Epithelial cell of prostate (primary cell): ENCODE measurements around a stretch of chr4.

DNA sequence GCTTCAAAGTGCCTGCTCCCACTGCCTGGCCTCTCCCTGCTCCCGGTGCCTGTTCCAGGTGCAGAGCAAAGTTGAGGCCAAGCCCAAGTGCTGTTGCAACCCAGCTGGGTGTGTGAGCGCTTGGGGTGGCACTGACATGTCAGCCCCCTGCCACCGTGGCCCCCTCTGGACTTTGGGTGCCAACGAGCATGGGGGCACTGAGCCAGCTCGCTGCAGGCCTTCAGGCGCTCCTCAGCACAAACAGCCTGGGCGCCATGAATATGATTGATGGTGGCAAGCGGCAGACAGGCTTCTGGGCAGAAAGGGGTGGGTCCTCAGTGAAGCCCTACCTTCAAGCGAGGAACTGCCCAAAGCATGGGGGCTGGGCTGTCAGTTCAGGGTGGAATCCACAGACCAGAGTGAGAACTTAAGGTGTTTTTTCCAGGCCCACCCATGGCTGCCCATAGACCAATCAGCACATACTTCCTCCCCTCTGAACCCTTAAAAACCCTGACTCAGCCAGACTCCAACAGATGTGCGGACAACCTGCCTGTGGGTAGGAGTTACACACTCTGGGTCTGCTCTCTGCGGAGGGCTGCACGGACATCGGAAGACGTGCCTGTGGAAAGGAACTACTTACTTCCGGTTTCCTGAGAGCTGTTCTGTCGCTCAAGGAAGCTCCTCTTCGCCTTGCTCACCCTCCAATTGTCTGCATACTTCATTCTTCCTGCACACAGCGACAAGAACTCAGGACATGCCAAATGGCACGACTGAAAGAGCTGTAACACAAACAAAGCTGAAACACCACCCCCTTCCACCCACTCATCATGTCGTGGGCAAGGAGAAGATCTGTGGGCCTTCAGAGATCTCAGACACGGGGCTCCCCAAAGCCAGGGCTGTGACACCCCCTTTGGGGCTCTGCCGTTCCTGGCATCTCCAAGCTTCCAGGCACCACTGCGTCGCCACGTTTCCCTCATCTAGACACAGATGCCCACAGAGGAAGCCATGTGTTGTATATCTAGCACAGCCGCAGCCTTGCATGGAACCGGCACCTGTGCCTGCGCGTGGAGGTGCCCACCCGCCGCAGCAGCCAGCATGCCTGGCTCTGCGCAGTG lies 676.9 kb upstream of the INTU start:
- RRBS, result no CpG with 5 or more reads among the region's 32 CpGs

GRCh38 chr4:127782453-127783169 lies 489 bp downstream of the HSPA4L start:
- RRBS, result no CpG with 5 or more reads among the region's 53 CpGs

DNA sequence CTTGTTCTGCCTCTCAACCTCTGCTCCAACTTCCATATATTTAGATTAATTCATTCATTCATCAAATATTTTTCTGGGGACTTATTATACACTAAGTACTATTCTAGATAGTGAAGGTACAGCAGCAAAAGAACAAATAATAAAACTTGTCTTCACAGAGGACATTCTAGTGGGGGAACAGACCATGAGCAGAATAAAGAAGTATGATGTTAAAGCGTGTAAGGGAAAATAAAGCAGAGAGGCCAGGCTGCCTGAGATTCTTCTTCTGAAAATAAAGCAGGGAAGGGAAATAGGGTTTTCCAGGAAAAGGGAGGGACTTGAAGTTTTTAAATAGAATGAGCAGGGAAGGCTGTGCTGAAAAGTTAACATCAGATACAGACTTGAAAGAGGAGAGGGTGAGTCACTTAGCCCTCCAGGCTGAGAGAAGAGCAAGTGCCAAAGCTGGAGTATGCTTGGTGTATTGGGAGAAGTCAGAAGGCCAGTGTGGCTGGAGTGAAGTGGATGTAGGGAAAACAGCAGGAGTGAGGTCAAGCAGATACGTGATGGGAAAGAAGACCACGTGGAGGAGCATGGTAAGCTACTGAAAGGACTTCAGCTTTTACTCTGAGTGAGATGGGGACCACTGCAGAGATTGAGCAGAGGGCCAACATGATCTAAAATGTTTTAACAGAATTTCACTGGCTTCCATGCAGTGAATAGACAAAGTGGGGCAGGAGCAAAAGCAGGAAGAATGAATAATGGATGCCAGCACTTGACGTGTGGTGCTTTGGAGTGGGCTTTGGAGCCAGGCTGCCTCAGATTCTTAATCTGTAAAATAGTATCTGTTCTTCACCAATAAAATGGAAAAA lies 9.9 kb upstream of the PLK4 start:
- RRBS, result no CpG with 5 or more reads among the region's 4 CpGs

GRCh38 chr4:128060122-128060558 lies 972 bp upstream of the LARP1B start:
- RRBS, result no CpG with 5 or more reads among the region's 13 CpGs

DNA sequence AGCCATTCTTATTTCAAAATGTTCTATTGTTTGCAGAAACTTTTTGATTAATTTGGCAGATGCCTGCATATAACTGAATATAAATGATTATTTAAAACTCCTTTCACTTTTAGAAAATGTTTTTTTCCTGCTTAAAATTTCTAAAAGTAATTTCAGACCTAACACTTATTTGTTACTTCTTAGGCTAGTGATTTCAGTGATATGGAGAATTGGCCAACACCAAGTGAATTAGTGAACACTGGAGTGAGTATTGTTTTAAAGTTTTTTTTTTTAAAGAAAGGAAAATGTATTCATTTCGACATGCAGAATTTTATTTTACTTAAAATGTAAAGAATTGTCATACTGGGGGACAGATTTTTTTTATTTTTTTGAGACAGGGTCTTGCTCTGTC lies 13.6 kb downstream of the LARP1B start:
- RRBS, result no CpG with 5 or more reads among the region's 1 CpG

GRCh38 chr4:128155171-128156030 lies 94.3 kb downstream of the LARP1B start:
- RRBS, result 95% methylated on average over 9 of the region's 36 CpGs

- RRBS, result no CpG with 5 or more reads among the region's 1 CpG
These were observed 136.7 kb upstream of the PGRMC2 start for GRCh38 chr4:128424391-128424721.

- RRBS, result no CpG with 5 or more reads among the region's 5 CpGs
These were observed 236.7 kb upstream of the PGRMC2 start for GRCh38 chr4:128524308-128524685.

GRCh38 chr4:128757539-128758124 lies 51.9 kb upstream of the JADE1 start:
- RRBS, result no CpG with 5 or more reads among the region's 3 CpGs

DNA sequence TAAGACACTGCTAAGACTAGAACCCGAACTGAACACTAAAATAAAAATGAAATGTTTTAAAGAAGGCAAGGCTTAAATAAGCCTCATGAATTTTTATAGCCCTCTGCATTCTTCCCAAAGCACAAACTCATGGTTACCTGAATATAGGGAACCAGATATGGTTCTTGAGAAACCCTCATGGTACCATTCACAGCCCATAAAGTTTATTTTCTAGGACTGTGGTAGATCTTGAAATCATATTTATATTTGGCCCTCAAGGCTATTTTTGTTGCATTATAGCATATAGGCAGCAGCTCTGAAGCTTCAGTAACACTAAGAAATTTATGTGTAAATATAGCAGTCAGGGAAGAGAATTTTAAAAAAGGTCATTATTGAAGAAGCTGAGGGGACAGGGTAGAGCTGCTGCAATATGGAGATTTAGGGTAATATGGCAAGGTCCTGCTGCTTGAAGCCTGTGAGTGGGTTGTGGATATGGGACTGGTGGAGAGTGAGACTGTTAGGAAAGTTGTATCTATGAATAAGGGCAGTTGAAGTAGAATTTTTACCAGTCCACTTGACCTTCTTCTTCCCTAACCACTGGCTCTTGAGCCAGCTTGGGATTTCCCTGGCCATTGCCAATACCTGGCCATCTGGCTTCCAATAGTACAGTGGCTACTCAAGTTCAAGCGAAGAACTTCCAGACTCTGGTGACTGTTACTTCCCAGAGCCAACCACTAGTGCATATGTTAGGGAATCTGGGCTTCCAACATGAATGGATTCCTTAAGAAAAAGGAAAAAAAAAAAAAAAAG lies 63.2 kb downstream of the JADE1 start:
- RRBS, result no CpG with 5 or more reads among the region's 2 CpGs

- RRBS, result no CpG with 5 or more reads among the region's 3 CpGs
These were observed 913 bp upstream of the SCLT1 start for GRCh38 chr4:129094347-129094557.

DNA sequence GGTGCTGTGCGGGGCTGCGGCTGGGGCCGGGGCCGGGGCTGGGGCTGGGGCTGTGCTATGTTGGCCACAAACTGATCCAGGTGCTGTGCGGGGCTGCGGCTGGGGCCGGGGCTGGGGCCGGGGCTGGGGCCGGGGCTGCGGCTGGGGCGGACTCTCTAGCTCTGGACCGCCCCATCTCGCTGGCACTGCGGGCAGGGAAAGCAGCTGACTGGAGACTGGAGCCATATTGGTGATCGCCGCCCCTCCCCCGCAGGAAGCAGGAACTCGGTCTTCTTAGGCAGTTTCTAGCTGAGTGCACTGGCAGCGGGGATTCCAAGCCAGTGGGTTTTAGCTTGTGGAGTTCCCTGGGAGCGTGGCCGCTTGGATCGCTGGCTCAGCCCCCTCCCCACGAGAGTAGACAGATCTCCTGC lies 804.3 kb upstream of the PCDH10 start:
- RRBS, result 89% methylated on average over 4 of the region's 23 CpGs

- RRBS, result no CpG with 5 or more reads among the region's 7 CpGs
These were observed 168.4 kb upstream of the PCDH18 start for GRCh38 chr4:137700591-137701170.

- RRBS, result no CpG with 5 or more reads among the region's 5 CpGs
These were observed 19.7 kb downstream of the SLC7A11 start for GRCh38 chr4:138222321-138223017.

- RRBS, result no CpG with 5 or more reads among the region's 4 CpGs
These were observed 818 bp downstream of the SLC7A11 start for GRCh38 chr4:138241390-138241672.

- RRBS, result no CpG with 5 or more reads among the region's 2 CpGs
These were observed 13.7 kb upstream of the SLC7A11 start for GRCh38 chr4:138255892-138256272.

- RRBS, result no CpG with 5 or more reads among the region's 2 CpGs
These were observed 2.2 kb downstream of the NOCT start for GRCh38 chr4:139017897-139018154.

DNA sequence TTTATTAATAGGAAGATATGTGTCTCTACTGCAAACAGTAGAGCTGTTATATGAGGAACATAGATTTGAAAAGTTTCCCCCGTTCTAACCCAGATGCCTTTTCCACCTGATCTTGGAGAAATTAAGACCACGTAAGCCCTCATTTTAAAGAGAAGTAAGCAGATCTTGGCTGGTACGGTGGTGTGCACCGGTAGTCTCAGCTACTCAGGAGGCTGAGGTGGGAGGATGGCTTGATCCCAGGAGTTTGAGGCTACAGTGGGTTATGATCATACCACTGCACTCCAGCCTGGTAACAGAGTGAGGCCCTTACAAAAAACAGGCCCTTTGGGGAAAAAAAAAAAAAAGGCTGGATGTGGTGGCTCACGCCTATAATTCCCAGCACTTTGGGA lies 22.0 kb downstream of the NOCT start:
- RRBS, result no CpG with 5 or more reads among the region's 5 CpGs